Jurkat, Clone E6-1 (cell line): ENCODE measurements around a stretch of chr10.

DNA sequence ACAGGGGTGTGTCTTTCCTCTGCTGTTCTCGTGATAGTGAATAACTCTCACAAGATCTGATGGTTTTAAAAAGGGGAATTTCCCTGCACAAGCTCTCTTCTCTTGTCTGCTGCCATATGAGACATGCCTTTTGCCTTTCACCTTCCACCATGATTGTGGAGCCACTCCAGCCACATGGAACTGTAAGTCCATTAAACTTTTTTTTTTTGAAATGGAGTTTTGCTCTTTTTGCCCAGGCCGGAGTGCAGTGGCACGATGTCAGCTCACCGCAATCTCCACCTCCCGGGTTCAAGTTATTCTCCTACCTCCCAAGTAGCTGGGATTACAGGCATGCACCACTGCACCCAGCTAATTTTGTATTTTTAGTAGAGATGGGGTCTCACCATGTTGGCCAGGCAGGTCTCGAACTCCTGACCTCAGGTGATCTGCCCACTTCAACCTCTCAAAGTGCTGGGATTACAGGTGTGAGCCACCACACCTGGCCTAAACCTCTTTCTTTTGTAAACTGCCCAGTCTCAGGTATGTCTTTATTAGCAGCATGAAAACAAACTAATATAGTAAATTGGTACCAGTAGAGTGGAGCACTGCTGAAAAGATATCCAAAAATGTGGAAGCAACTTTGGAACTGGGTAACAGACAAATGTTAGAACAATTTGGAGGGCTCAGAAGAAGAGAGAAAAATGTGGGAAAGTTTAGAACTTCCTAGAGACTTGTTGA lies 59.8 kb downstream of the NT5C2 start:
- RRBS = no CpG with 5 or more reads among the region's 6 CpGs

DNA sequence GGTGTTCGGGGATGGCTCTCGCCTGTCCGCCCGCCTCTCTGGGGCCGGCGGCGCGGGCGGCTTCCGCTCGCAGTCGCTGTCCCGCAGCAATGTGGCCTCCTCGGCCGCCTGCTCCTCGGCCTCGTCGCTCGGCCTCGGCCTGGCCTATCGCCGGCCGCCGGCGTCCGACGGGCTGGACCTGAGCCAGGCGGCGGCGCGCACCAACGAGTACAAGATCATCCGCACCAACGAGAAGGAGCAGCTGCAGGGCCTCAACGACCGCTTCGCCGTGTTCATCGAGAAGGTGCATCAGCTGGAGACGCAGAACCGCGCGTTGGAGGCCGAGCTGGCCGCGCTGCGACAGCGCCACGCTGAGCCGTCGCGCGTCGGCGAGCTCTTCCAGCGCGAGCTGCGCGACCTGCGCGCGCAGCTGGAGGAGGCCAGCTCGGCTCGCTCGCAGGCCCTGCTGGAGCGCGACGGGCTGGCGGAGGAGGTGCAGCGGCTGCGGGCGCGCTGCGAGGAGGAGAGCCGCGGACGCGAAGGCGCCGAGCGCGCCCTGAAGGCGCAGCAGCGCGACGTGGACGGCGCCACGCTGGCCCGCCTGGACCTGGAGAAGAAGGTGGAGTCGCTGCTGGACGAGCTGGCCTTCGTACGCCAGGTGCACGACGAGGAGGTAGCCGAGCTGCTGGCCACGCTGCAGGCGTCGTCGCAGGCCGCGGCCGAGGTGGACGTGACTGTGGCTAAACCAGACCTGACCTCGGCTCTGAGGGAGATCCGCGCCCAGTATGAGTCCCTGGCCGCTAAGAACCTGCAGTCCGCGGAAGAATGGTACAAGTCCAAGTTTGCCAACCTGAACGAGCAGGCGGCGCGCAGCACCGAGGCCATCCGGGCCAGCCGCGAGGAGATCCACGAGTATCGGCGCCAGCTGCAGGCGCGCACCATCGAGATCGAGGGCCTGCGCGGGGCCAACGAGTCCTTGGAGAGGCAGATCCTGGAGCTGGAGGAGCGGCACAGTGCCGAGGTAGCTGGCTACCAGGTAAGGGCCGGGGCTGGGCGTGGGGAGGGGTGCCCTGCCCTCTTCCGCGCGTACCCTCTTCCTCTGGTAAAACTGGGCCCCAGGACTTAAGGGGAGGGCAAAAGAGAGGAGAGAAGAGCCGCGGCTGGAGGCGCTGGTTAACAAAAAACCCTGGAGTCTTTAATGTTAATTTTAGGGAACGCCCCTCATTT lies 727 bp downstream of the INA start:
- RRBS = no CpG with 5 or more reads among the region's 140 CpGs

DNA sequence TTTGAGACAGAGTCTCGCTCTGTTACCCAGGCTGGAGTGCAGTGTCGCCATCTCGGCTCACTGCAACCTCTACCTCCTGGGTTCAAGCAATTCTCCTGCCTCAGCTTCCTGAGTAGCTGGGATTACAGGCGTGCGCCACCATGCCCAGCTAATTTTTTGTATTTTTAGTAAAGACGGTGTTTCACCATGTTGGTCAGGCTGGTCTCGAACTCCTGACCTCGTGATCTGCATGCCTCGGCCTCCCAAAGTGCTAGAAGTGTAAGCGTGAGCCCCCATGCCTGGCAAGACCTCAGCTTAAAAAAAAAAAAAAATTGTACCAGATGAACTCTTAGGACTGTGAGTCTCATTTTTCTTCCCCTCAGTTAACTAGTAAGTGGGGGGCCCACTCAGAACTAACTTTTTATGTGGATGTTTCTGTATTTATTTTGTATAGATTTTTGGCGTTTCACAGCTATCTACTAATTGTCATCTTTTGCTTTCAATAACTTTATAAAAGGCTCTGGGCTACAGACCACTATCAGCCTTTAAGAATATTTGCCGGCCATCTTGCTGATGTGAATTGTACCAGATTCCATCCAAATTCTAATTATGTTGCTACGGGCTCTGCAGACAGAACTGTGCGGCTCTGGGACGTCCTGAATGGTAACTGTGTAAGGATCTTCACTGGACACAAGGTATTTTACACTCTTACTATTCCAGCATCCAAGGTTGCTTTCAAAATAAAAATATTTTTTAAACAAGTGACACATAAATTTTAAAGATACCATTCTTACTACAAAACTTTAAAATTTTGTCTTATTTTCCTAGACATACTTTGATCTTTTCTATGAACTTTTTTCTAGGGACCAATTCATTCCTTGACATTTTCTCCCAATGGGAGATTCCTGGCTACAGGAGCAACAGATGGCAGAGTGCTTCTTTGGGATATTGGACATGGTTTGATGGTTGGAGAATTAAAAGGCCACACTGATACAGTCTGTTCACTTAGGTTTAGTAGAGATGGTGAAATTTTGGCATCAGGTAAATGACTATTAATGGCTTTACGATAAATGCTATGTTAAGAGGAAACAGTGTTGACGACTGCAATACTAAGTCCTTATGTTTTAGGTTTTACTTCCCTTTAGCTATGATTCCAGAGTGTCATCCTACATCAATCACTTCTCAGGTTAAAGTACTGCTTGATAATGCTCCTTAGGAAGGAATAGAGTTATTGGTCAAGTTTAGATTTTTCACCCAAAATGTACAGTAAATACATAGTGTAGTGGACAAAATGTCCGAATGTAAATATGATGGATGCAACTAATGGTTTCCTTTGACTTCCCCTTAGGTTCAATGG lies 9.1 kb downstream of the ATP5MK start:
- RRBS = no CpG with 5 or more reads among the region's 18 CpGs

- RRBS = no CpG with 5 or more reads among the region's 10 CpGs
Measured at GRCh38 chr10:103557601-103558041, 64.1 kb downstream of the NEURL1 start.

- RRBS = 8% methylated on average over 9 of the region's 41 CpGs
Measured at GRCh38 chr10:103583724-103584606, 90.5 kb downstream of the NEURL1 start.

- RRBS = 97% methylated on average over 3 of the region's 10 CpGs
Measured at GRCh38 chr10:103596799-103597516, 103.5 kb downstream of the NEURL1 start.

GRCh38 chr10:103600002-103600598 lies 106.6 kb downstream of the NEURL1 start:
- RRBS = no CpG with 5 or more reads among the region's 12 CpGs

DNA sequence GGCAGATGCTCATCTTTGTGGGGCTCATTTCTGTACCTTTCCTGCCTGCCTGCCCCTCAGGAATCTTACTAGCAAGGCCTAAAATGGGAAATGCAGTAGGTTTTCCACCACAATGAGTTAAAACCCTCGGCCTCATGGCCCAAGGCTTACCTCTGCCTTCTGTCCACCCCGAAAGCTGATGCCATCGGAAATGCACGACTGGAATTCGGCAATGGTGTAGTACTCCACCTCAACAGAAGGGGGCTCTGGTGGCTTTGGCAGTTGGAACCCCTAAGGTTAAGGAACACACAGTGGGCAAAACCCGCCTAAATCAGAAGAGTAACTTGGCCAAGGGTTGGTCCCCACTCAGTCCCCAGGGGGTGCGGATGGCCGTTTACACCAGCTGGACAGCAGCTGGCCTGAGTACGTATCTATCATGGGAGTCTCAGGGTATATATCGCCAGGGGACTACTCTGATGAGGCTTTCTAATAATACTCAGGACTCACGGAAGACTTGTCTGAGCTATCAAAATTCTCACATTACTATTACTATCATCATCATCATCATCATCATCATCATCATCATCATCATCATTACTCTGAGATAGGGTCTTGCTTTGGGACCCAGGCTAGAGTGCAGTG lies 112.3 kb downstream of the NEURL1 start:
- RRBS = no CpG with 5 or more reads among the region's 11 CpGs

- RRBS = no CpG with 5 or more reads among the region's 12 CpGs
Measured at GRCh38 chr10:103645007-103645767, 151.7 kb downstream of the NEURL1 start.

- RRBS = 100% methylated on average over 1 of the region's 12 CpGs
Measured at GRCh38 chr10:103653442-103654380, 160.2 kb downstream of the NEURL1 start.

- RRBS = no CpG with 5 or more reads among the region's 15 CpGs
Measured at GRCh38 chr10:103745642-103746267, 109.6 kb downstream of the SH3PXD2A start.

DNA sequence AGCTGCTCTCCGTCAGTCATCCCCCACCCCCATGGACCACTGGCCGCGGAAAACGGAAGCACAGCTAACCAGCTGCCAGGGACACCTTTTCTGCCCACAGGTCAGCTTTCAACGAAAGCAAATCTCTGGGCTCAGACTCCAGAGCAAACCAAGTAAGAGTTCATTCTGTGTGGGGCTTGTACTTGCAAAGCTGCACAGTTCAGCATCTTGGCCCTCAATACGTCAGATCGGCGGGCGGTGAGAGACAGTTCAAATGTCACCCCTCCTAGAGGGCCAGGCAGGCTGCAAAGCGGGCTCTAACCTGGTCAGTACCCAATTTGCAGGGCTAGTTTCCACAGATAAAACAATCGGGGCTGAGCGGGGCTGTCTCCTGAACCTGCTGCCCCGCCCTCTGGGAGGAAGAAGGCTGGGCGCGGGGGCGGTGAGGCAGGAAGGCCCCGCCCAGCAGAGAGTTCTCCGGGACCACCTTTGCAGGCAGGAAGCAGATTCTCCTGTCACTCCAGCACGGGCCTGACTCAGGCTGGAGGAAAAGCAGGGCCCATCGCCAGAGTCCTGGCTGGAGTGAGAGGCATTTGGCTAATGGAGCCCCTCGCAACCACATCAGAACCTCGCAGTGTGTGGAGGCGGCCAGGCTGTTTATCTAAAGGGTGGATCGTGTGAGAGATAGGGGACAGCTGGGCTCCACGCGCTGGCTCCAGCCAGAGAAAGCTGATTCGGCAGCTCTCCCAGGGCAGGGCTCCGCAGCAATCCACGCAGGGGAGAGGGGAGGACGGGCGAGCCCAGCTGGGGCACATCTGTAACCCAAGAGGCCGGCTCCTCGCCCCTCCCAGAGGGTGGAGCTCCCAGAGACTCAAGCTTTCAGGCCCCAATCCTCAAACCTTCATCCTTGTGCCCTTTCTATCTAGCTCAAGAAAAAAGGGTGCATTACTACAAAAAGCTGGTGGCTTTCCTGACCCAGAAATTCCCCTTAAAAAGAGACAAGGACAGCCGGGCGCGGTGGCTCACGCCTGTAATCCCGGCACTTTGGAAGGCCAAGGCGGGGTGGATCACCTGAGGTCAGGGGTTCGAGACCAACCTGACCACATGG lies 83.1 kb downstream of the SH3PXD2A start:
- RRBS = no CpG with 5 or more reads among the region's 40 CpGs

DNA sequence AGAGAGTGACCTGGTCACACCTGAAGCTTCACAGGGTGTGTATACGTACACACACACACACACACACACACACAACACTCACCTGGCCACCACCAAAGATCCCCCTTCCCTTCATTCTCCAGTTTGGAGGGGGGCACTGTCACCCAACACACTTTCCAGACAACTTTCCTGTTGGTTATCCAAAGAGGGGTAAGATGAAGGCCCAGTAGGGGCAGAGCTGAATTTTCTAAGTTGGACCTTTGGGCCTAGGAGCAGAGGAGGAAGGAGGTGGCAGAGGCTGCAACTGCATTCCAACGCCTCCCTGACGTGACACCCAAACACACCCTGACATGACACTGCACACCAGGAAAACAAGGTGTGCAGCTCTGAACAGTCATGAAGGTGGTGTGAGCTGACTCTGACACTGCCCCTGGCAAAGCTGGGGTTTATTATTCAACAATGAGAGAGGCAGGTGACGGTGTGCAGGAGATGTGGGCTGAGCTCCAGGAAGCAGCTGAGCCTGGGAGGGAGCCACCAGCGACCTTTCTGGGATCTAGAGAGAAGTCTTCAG lies 65.8 kb downstream of the SH3PXD2A start:
- RRBS = no CpG with 5 or more reads among the region's 5 CpGs

DNA sequence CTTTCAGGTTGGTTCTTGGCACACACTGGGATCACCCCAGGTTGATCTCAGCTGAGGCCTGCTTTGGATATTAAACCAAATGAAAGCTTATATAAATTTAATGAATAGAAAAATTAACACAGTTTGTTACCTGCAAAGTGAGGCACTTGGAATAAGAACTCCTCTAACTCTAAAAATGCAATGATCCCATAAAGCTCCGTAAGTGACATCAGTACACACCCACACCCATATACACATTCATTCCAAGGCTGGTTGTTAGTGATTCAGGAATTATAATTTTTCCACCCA lies 61.6 kb downstream of the SH3PXD2A start:
- RRBS = no CpG with 5 or more reads among the region's 1 CpG

- RRBS = no CpG with 5 or more reads among the region's 10 CpGs
Measured at GRCh38 chr10:103839789-103840308, 15.5 kb downstream of the SH3PXD2A start.

GRCh38 chr10:103840309-103840879 lies 15.0 kb downstream of the SH3PXD2A start:
- RRBS = 83% methylated on average over 5 of the region's 14 CpGs

DNA sequence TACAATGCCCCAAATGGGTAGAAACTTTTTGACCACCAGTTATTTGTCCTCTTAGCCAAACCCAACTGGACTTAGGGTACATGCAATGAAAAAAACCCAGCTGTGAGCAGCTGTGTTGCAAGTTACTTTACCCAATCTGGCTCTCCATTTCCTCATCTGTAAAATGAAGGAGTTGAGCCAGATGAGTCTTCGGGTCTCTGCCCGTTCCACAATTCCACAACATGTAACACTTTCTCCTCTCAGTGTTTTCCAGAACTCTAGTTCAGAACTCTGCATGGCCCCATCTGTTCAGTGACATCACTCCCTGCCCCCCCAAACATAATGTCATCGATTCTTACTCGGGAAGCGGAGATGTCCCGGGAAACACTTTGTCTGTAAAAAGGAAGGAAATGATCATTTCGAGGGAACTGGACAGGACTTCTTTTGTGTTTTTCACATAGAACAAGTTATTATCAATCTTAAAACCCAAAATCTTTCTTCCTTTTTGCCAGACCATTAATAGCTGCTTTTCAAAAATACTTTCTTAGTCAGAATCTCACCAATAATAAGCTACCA lies 2.5 kb downstream of the SH3PXD2A start:
- RRBS = no CpG with 5 or more reads among the region's 7 CpGs

DNA sequence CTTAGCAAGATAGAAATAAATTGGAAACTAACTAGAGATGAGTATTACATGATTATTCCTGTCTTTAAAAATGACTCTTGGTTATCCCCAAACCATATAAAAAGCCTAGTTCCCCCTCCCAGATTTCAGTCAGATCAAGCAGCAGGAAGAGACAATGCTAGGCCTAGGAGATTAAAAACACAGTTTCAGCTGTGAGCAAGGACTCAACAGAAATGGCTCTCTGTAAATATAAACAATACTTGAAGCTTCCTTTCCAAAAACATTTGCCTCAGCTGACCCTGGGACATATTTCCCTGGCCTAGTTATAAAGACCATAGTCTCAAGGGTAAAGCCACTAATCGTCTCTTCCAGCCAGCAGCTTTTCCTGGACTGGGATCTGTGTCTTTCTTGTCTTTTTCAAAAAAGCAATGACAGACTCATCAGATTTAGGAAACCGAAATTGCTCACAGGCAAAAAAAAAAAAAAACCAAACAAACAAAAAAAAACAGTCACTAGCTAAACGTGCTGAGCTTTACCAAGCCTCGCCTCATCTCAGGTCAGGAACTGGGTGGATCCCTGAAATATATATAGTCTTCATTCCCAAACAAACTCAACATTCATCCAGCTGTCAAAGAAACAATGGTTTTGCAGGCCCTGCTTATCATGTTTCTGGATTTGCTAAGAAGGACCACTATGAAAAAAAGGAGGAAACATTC lies 23.6 kb downstream of the STN1 start:
- RRBS = no CpG with 5 or more reads among the region's 4 CpGs

DNA sequence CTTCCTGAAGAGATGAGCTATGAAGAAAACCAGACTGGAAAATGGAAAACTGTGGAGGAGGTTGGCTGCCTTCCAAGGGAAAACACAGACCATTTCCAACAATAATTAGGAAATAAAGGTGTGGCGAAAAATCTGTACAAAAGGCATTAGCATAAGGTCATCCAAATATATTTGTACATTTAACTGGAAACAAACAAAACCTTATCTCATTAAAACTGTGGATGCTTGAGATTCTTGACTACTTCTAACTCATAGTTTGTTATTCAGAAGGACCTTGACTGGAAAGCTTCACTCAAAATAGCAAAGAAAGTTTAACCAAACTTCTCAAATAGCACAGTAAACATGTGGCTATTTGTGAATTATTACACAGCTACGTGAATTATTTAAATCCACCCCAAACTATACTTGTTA lies 1.6 kb downstream of the STN1 start:
- RRBS = no CpG with 5 or more reads among the region's 2 CpGs

GRCh38 chr10:103966883-103967074 lies 161 bp upstream of the SLK start:
- RRBS = under 1% methylated on average over 2 of the region's 20 CpGs